Frontal cortex (tissue), 2 donors: Measurements from ENCODE around the genes FAM50A, UBL4A, H2AB2 and IL9R.

GRCh38 chrX:153508090-153508816 is 9.2 kb upstream of the ATP2B3 start:
- RAMPAGE, long total RNA, result no peak

- RAMPAGE, long total RNA, result no peak
Measured at GRCh38 chrX:153642155-153642780, 4.7 kb upstream of the DUSP9 start.

DNA sequence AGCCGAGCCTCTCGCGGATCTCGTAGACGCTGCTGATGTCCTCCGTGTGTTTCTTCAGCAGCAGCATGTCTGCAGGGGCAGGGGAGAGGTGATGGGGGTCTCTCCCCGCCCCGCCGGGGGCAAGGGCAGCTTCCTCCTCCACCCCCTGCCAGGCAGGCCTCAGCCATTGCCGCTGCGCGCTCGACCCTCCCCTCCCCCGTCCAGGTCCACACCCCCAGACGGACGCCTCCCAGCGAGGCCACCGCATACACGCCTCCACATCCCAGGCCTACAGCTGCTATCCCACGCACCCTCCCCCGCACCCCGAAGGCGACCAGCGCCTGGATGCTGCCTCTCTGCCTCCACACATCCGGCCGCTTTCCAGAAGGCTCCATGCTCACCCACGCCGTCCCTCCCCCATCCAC is 601 bp downstream of the PNCK start:
- RAMPAGE, long total RNA, result no peak

GRCh38 chrX:153695414-153696476 is 8.0 kb downstream of the SLC6A8 start:
- RAMPAGE, long total RNA, result no peak

DNA sequence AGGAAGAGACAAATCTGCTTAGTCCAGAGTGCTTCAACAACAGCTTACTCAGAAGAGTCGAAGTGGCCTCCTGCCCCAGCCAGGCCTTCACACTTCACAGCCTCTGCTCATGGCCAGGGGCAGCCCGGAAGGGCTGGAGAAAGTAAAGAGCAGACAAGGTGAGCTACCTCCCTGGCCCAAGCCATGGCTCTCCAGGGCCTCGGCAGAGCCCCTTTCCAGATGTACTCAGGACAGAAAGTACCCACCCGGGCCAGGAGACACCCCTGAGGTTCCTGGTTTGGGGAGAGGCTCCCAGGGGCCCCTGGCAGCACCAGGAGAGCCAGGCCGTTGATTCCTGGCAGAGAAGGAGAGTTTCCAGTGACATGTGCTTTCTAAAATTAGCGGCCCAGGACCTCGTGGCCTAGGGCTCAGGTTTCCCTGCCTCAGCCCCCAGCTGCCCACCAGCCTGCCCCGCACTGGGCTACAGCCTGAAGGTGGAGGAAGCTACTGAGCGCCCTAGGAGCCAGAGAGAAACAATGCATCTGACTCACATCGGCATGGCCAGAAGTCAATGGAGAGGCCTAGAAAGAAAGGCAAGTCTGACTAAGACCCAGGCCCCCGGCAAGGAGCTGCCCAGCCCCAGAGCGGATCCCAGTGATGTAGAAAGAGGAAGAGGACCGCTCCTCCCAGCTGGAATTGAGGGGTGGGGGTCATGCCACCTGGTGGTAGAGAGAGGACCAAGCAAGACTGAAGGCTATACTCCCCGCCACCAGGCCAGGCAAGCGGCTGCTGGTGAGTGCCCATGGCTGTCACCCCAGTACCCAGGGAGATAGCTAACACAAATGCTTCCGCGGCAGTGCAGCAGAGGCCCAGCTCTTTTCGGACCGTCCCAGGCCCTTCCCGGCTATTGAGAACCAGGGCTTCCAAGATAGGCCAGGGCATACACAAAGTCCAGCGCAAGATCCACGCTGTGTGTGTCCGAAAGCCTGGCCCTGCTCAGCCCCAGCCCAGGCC is 17.7 kb downstream of the SLC6A8 start:
- RAMPAGE, long total RNA, result no peak

DNA sequence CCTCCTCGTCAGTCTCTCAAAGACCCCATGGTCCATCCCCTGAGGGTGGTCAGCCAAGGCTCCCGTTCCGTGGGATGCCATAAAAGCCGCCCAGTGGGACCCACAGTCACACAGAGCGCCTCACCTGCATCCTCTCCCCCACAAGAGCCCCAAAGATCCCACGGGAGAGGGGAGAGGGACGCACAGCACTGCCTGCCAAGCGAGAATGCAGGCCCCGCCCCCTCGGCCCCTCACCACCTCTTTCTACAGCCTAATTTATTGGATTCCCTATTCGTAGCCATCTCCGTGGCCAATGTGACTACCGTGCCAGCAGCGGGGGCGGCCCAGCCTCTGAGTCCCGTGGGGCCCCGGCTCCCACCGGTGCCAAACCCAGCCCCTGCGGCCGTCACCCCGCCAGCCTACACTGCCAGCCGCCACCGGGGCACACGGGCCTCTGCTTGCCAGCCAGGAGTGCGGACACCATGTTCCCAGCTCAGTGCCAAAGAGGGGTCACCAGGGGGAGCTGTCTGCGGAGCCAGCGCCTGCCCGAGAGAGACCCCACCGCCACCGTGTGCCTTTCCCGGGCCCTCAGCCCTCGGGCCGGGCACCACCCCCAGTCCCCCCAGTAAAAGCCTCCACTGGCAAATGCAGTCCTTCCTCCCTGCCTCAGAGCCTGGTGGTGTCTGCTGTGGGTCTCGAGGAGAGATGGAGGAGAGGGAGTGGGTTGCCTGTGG is 19.6 kb downstream of the ABCD1 start:
- RAMPAGE, long total RNA, result no peak

DNA sequence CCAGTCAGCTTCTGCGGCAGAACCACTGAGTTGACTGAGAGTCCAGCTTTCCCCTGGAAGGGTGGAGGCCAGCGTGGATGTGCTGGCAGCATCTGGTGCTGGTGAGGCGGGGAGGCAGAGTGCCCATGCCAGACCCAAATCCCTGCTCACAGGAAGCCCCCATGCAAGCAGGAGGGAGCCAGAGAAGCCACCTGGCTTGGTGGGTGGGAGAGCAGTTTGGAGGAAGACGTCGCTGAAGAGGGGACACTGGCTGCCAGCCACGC is 6.0 kb downstream of the PDZD4 start:
- RAMPAGE, long total RNA, result no peak

DNA sequence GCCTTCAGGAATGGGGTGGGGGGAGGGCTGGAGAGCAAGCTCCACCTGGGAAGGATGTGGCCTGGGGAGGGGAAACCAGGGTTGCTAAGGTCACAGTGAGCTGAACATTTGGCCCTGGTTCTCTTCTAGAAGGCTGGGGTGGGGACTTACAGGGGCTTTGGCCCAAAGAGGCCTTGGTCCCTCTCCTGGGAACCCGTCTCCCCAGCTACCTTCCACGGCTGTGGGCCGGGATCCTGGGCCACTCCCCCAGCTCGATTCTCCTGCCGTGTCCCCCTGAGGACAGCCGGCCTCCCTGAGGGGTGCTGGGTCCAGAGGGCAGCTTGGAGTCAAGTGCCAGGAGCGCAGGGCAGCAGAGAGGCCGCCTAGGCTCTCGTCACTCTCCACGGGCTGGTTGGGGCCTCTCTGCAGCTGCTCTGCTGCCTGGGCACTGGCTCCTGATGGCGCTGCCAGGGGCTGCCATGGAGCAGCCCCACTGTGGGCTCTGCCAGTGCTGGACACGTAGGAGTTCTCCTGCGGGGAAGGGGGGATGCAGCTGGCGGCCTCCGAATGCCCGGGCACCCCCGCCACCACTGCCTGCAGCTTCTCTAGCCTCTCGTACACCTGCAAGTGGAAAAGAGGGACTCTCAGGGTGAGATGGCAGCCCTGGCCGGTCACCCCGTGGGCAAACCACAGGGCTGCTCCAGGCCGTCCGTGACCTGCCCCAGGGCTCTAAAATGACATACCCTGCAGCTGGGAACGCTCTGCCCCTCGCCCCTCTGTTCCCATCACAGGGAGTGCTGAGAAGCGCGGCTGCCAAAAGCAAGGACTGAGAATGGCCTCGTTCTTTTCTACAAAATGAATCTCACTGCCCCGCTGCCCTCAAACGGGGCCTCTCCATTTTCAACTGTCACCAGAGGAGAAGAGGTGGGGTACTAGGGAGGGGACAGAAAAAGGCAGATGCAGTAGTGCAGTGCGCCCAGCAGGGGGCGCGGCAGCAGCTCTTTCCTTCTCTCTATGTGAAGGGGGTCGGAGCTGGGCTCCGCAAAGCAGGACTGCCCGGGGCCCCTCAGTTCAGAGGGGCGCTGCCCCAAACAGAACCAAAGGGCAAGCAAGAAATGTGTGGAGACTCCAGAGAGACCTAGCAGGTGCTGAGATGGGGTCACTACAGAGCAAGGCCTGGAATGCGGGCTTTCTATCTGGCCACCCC is 6.5 kb downstream of the IRAK1 start:
- RAMPAGE, long total RNA, result no peak

- RAMPAGE, long total RNA, result no peak
Measured at GRCh38 chrX:154038846-154039045, 19.0 kb upstream of the IRAK1 start.

- RAMPAGE, long total RNA, result no peak
Measured at GRCh38 chrX:154049357-154049946, 29.8 kb upstream of the IRAK1 start.

DNA sequence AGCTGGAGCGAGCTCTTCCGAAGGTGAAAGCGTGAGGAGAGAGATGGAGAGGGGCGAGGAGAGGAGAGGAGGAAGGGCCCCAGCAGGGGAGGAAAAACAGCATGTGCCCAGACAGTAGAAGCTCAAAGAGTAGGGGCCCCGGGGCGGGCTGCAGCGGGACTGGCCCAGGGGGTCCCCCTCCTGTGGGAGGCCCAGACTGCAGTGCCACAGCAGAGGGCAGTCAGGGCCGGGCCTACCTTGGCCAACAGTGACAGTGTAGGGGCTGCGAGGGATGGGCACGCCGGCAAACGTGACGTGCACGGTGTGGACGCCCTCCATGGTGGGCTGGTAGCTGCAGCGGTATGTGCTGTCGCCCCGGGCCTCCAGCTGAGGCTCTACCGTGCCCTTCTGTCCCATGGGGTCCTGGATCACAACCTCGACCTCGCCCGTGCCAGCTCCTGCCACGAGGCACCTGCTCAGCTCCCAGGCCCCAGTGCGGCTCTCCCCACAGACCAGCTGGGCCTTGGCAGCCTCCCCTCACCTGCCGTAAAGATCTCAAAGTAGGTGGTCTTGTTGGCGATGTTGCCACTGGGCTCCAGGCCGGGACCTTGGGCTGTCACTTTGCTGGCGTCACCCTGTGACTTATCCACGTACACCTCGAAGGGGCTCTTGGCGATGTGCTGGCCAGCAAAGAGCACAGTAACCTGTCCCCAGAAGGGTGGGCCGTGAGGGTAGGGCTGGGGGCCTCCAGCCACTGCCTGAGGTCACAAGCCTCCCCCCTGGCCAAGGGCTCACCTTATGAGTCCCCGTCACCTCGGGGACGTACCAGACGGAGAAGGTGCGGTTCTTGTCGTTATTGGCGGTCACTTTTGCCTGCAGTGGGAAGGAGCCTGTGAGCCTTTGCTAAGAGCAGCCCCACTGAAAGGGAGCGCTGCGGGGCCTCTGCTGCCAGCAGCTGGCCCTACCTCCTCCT is 8.4 kb downstream of the FLNA start:
- RAMPAGE, long total RNA, result no peak

- RAMPAGE, long total RNA, result no peak
Measured at GRCh38 chrX:154419269-154420572, 8.4 kb downstream of the TAFAZZIN start.

DNA sequence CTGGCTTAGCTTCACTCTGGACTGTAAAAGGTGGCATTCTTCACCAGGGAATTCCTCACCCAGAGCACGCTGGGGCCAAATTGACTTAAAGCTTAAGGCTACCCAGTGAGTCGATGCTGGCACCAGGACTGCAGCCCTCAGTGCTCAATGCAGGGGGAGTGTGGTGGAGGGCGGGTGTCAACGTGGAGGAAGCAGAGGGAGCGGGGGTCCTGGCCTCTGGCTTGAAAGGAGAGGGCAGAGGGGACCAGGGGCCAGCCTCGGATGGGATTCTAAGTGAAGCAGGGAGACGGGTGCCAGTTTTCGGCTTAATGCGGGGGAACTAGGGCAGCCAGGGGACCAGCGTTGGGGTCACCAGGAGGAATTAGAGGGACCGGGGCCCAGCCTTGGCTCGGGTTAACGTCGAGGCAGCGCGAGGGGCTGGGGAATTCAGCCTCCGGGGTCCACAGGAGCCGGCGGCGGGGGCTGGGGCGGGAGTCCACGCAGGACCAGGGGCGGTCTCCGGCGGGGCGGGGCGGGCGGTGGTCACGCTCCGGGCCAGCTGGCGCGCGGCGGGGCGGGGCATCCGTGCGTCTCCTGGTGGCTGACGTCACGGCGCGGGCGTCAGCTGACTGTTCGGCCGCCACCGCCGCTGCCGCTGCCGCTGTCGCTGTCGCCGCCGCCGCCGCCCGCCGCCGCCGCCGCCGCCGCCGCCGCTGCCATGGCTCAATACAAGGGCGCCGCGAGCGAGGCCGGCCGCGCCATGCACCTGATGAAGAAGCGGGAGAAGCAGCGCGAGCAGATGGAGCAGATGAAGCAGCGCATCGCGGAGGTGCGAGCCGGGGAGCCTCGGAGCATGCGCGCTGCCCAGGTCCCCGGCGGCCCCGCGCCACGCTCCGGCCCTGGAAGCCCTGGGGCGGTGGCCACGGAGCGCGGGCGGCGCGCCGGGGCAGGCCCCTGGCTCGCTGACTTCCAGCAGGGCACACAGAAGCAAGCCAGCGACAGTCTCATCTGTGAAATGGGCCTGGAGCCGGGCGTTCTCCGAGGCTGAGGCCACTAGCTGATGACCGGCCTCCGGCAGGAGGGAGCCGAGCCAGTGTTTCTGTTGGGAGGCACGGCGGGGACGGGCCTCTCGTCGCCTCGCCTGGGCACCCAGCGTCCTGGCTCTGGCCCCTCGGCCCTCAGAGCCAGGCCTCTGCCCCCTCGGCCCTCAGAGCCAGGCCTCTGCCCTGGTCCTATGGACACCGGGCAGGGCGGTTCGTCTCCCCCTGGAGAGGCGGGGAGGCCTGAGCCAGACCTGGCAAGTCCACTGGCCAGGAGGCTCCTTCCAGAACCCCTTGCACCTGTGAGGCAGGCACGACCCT is at the start of gene FAM50A:
Gene FAM50A (plus strand): TSS at position 603 of the 1,340 bp plus-strand sequence.
- RAMPAGE, long total RNA, result no peak

DNA sequence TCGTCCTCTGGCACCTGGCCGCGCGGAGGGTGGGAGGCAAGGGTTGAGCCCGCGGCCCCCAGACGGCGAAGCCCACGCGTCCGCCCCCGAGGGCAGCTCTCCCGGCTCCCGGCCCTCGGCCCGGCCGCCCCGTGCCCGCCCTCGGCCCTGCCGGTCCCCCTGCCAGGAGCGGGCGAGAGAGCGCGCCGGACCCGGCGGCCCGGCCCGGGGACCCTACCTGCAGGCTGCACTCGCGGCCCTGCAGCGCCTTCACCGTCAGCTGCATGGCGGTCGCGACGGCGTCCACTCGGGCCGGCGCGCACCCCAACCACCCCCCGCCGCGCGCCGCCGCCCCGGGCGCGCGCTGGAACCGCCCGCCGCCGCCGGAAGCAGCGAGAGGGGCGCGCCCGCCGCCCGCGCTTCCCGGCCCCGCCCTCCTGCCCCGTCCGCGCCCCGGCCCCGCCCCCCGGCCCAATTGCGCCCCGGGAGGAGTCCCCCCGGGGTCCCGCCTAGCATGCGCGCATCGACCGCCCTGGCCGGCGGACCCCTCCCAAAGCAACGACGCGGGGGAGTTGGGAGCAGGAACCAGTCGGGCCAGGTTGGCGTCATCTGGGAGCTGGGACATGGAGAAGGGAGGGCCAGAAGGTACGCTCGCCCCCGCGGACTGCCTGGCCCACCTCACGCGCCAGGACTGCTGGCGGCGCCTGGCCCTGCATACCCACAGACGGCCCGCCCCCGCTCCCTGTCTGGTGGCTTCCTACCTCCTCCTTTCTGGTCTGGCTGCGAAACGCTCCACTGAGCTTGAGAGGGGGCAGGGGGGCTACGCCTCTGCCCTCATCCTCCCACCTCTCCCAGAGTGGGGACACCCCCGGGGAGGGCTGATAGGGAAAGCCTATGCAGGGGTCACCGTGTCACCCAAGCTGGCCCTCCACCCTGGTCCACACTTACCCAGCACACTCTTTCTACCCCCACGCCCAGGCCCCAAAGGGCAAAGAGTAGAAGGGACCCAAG is at the start of gene UBL4A:
Gene UBL4A (minus strand): TSS at position 296 of the 990 bp plus-strand sequence.
- RAMPAGE, long total RNA, result no peak

- RAMPAGE, long total RNA, result no peak
Measured at GRCh38 chrX:154515090-154515584, 895 bp downstream of the FAM3A start.

DNA sequence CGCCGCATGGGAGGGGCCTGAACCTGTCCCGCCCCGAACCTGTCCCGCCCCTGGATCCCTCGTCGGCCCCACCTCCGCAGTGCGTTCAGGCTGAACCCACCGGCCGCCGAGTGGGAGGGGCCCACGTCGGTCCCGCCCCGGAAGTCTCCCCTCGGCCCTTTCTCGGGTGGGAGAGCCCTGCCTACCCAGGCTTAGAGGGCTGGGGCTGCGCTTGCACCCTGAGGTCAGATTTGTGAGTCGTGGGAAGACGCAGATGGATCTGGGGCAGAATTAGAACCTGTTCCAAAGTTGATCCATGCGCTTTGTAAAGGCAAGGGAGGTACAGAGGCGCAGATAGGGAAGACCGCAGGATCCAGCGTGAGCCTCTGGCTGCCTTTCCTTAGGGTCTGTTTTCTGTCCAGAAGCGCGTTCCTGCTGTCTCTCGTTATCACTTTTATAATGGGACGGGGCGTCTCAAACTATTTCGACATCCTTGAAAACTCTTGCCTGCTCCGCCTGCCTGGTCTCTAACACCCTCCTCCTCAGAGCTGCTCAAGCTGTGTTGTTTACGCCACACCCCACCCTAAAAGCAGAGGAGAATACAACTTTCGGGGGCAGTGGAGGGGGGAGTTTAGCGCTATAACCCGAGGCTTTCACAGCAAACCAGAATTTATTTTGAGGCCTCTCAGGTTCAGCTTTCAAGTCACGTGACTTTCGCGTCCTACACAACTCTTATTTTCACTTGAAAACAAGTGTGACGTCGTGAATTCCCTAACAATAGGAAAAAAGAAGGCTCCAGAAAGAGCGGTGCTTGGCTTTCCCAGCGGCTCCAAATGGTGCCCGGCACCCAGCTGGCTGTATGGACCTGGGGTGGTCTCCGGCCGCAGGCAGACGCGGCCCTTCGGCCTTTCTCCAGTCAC is 560 bp upstream of the FAM3A start:
- RAMPAGE, long total RNA, result start-site peak on the plus strand centred at position 178 of the sequence, 87 bp wide, 45 and 9 reads in 2 replicates

DNA sequence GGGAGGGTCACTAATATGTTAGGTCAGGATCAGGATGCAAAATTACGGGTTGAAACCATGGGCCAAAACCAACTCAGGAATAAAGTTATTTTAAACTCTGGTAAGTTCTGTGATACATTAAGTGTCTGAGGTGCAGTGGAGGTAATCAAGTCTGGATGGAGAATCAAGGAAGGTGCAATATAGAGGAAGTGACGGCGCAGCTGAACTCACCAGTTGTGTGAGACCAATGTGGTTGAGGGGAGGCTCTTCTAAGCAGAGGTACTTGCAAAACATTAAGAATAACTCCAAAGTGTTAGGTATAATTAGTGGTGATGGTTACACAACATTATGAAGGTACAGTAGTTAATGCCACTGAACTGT is 19.7 kb downstream of the GAB3 start:
- RAMPAGE, long total RNA, result no peak

- RAMPAGE, long total RNA, result no peak
Measured at GRCh38 chrX:154766170-154766881, 3.7 kb downstream of the DKC1 start.

DNA sequence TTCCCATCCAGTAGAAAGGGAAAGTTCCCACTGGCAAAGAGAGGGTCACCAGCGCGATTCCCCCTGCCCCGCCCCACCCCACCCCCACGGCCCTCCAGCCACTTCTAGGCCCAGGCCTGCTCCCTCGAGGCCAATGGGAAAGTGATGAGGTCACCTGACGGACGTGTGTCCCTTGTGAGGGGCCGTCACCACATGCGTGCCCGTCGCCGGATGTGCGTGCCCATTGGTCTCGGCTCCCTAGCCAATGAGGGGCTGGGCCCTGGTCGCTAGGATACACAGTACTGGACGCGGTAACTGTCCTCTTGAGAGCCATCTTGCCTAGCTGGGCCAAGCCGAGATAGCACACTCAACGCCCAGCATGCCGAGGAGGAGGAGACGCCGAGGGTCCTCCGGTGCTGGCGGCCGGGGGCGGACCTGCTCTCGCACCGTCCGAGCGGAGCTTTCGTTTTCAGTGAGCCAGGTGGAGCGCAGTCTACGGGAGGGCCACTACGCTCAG is at the start of gene H2AB2:
Gene H2AB2 (plus strand): TSS at position 281 of the 496 bp plus-strand sequence.
- RAMPAGE, long total RNA, result no peak

- RAMPAGE, long total RNA, result no peak
Measured at GRCh38 chrX:155997296-155998031, at the start of gene IL9R. Gene IL9R, plus strand, starts transcription at chrX:155997696.